Mesenchymal stem cell of adipose (primary cell): ENCODE results near the genes TMEM151B, TCTE1 and AARS2.

GRCh38 chr6:43954317-43955163 lies 172.7 kb downstream of the MRPL14 start:
- CAGE, long polyA plus RNA = no peak

DNA sequence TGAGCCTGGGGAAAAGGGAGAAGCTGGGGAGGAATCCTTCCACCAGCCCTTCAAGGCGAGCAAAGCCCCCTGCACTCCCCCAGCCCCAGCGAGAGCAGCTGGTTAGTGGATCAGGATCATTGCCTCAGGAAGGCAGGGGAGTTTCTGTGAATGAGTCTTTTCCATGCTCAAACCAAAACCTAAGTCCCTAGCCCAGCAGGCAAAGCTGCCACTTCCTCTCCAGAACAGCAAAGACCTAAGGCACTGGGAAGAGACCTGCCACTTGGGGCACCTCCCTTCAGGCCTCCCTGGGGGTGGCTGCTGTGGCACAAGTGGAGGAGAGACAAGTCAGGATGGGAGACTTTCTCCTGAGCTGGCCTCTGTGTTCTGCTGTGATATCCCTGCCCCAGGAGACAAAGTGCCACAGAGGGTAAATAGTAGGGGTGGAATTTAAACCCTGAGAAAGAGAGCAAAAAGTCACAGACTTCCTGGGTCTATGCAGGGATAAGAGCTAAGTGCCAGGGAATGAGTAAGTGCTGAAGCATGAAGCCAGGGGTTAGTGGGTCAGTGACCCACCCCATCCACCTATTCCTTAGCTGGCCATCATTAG lies 84.3 kb downstream of the MRPL14 start:
- CAGE, long polyA plus RNA = no peak

DNA sequence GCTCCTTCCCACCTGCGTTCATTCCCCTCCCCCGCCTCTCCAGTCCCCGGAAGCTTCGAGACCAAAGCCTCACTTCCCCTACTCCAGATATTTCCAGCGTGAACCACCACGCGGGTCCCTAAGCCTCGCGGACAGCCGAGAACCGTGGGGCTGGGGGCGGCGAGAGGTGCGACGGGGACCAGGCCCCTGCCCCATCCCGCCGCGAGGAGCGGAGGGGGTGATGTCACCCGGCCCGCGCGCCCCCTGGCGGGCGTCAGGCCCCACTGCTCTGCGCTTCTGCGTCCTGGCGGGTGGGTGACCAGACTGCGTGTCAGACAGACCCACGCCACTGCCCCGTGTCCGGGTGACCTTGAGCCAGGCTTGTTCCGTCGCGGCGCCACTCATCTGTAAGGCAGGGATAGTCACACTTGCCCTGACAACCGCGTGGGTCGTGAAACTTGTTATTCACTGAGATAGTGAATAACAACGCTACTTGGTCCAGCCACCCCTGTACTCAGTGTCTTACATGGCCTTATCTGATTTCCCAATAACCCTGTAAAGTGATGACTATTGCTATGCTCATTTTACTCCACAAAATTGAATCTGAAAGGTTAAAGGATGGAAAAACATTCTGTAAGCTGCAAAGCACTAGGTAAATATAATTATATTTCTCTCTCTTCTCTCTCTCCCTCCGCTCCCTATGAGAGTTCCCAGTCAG lies 8.9 kb upstream of the HSP90AB1 start:
- CAGE, long polyA plus RNA = no peak

DNA sequence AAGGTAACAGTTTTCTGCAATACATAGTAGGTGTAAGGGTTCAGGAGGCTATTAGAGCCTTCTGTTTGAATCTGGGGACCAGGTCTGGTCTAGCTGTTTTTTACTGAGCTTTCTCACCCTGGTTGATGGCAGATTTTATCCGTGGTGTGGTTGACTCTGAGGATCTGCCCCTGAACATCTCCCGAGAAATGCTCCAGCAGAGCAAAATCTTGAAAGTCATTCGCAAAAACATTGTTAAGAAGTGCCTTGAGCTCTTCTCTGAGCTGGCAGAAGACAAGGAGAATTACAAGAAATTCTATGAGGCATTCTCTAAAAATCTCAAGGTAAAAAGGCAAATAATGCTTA lies 4.4 kb downstream of the HSP90AB1 start:
- CAGE, long polyA plus RNA = no peak

- CAGE, long polyA plus RNA = no peak
Observed at GRCh38 chr6:44255240-44255852, 2.0 kb downstream of the SLC35B2 start.

DNA sequence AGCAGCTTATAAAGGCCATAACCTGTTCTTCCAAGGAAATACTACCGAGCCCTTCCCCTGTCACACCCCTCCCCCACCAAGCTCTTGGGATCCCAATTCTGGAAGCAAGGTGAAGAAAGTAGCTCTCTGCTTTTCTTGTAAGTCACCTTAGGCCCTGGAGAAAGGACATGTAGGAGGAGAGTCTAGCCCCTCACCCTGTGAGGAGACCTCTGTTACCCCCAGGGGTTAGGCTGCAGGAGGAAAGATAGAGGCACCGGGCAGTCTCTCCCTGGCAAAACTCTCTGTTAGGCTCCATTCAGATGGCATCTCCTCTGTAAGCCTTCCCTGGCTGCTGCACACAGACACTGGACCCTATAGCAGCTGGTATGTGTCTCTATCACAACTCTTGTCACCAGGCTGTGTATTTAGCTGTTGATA lies 3.4 kb downstream of the NFKBIE start:
- CAGE, long polyA plus RNA = no peak

DNA sequence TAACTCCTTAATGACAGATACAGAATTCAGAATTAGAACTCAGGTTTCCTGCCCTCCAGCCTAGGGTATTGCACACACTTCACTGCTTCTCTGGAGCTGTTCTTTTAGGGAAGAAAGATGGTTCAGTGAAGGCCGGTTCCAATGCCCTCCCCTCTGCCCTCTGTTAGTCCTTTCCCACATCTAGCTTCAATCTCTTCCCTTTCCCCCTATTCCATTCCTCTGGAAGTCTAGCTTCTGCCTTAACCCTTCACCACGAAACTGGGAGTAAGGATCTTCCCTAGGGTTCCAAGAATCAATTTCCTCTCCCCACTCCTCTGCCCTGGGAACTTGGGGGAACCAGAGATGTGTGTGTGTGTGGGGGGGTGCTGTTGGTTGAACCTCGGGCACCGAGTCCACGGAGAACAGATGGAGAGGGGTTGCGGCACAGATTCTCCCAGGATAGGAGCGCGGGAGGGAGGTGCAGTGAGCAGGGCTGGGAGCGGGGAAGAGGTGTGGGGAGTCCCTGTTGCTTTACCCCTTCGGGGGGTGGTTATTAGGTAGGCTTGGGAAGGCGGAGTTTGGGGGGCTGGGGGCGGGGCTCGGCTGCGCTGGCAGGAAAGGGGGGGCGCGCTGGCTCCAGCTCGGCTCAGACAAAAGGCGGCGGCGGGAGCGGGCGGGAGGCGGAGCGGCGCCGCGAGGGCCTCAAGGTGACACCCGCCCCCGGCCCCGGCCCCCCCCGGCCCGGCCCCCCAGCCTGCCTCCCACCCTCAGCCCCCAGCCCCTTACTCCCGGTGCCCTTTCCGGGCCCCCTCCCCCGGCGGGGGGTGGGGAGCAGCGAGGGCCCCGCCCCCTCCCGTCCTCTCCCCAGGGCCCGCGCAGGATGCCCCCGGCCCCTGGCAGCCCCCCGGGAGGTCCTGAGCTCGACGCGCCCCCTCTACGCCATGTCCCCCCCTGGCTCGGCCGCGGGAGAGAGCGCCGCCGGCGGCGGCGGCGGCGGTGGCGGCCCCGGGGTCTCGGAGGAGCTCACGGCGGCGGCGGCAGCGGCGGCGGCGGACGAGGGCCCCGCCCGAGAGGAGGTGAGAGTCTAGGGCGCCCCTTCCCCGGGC lies at the start of gene TMEM151B:
TSS of gene TMEM151B (plus strand) at position 628 of the 1,085 bp plus-strand sequence.
- CAGE, long polyA plus RNA = no peak

- CAGE, long polyA plus RNA = no peak
Observed at GRCh38 chr6:44297522-44298457, at the start of gene TCTE1. TCTE1 (minus strand) TSS chr6:44297698.

- CAGE, long polyA plus RNA = no peak
Observed at GRCh38 chr6:44312686-44313658, at the start of gene AARS2. AARS2 (minus strand) TSS chr6:44313347.

DNA sequence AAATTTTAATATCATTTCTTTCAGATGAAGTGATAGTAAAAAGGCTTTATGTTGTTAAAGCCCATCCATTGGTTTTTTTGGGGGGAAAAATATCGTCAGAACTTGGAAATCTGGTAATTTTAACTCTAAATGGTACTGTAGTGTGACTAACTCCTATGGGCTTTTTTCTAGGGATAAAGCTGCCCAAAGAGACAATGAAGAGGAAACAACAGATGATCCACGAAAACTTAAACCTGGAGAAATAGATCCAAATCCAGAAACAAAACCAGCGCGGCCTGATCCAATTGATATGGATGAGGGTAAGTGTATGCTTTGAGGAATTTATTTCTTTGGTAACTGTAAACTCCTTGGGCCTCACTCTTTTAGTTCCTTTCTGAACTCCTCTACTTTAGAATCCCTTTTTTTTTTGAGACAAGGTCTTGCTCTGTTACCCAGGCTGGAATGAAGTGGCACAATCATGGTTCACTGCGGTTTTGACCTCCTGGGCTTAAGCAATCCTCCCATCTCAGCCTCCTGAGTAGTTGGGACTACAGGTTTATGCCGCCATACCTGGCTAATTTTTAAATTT lies 5.9 kb downstream of the CDC5L start:
- CAGE, long polyA plus RNA = no peak

GRCh38 chr6:44870982-44871405 lies 457.1 kb upstream of the RUNX2 start:
- CAGE, long polyA plus RNA = no peak

- CAGE, long polyA plus RNA = no peak
Observed at GRCh38 chr6:45378338-45378719, 595 bp upstream of the SUPT3H start.

DNA sequence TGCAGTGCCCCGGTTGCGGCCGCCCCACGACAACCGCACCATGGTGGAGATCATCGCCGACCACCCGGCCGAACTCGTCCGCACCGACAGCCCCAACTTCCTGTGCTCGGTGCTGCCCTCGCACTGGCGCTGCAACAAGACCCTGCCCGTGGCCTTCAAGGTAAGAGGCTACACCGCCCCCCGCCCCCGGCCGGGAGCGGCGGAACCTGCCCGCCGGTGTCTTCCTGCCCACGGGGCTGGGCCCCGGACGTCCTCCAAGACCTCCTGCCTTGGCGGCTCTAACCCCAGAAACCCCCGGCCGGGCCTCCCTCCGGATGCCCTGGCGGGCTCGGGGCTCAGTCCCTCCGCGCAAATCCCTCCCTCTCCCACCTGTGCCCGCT lies 45.1 kb upstream of the SUPT3H start:
- CAGE, long polyA plus RNA = no peak

- CAGE, long polyA plus RNA = no peak
Observed at GRCh38 chr6:45460967-45461494, 83.3 kb upstream of the SUPT3H start.

- CAGE, long polyA plus RNA = no peak
Observed at GRCh38 chr6:45495827-45496288, 118.1 kb upstream of the SUPT3H start.

DNA sequence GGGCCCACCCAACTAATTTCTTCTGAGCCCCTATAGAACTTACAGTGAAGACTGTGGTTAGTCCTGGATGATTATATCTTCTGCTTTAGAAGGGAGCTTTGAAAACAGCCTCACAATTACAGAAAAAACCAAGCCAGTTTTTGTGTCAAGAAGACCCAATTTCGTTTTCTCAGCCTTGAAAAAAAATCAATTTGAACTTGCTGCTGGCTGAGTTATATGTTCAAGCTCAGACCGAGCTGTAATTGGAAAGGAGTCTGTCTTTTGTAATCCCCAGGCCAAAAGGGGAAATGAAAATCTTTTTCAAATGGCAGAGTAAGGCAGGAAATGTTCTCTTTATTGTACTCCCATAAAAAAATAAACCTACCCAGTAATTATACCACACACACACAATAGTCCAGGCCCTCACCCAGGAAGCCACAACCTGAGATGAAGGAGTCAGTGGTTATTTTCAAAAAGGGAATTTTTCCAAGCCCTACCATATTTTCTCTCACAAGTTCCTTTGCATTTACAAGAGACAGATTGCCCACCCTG lies 45.4 kb downstream of the CLIC5 start:
- CAGE, long polyA plus RNA = no peak

GRCh38 chr6:46130711-46131070 lies 902 bp downstream of the ENPP4 start:
- CAGE, long polyA plus RNA = no peak

GRCh38 chr6:46234138-46234733 lies 63.5 kb upstream of the ENPP5 start:
- CAGE, long polyA plus RNA = no peak

DNA sequence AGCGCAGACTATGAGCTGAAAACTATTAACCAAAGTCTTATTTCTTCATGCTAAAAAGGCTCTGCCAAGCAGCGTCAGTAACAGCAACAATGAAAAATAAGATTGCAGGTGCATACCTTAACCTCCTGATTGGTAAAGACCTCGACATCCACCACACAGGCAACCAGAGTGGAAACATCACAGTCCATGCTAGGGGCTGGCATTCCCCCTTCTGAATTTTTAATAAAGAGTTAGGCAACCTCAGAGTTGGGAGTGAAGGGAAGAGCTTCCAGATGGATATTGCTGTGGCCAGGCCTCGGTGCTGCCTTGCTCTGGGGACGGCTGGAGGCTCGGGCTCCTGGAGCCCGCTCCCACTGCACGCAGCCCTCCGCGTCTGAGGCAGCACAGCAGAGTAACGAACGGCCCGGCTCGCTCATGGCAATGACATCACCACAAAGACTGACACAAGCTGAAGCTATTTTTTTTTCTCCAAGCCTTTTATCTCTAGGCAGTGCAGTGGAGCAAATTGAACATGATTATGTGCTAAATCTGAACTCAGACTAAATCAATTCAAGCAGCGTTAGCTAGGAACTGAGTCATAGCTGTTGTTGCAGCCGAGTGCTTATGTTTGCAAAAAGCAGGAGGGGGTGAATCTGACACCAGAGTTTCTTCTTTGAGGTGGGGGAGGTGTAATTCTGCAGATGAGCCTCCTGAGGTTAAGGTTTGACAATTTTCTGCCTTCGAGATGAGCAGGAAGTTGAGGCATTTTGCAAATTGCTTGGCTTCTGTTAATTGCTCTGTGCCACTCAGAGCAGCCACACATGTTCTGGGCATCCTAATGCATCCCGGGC lies 154.7 kb upstream of the ENPP5 start:
- CAGE, long polyA plus RNA = no peak

DNA sequence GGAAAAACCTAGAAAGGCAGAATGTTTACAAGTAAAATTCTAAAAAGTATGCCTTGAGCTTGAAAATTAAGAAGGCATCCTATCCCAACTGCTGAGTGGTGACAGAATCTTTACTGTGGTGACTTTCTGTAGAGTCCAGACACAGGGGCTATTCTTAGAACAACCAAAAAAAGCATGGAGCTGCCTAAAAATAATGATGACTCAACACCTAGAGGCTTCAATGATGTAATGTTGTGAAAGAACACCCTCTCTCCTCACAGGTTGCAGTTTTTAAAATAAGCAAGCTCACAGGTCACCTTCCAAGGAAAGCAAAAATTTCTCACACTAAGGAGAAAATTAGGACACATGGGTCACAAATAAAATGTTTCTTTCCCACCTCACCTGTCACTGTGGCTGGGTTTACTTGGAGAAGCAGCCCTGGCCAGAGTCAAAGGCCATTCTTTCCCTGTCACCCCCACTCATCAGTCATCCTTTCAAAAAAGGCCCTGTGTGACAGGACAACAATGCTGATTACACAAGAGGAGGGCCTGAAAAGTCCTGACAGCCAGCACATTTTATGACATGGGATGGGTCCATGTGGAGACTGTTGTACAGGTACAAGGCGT lies 53.5 kb downstream of the RCAN2 start:
- CAGE, long polyA plus RNA = no peak